Gastroesophageal sphincter (tissue), 4 donors: Measurements from ENCODE around the gene TMEM80.

- PRO-cap, result unidirectional peak, minus-strand start at chr11:569365
- RAMPAGE, long total RNA, 4 experiments, result no peak in any of the 4 experiments
Observed at GRCh38 chr11:569106-569968, 6.9 kb upstream of the PHRF1 start.

- PRO-cap, result no peak
- RAMPAGE, long total RNA, 4 experiments, result no peak in any of the 4 experiments
Observed at GRCh38 chr11:587869-588427, 11.7 kb downstream of the PHRF1 start.

DNA sequence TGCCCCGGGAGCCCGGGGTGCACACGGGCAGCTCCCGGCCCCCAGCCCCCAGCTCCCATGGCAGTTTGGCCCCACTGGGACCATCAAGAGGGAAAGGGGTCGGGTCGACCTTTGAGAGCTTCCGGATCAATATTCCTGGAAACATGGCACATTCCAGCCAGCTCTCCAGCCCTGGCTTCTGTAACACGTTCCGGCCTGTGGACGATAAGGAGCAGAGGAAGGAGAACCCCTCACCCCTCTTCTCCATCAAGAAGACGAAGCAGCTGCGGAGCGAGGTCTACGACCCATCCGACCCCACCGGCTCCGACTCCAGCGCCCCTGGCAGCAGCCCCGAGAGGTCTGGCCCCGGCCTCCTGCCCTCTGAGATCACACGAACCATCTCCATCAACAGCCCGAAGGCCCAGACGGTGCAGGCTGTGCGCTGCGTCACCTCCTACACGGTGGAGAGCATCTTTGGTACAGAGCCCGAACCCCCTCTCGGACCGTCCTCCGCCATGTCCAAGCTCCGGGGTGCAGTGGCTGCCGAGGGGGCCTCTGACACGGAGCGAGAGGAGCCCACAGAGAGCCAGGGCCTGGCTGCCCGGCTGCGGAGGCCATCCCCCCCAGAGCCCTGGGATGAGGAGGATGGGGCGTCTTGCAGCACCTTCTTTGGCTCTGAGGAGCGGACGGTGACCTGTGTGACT lies 7.9 kb downstream of the IRF7 start:
- PRO-cap, result no peak
- RAMPAGE, long total RNA, 4 experiments, result no peak in any of the 4 experiments

GRCh38 chr11:614095-614992 lies 1.4 kb downstream of the IRF7 start:
- PRO-cap, result no peak
- RAMPAGE, long total RNA, 4 experiments, result no peak in any of the 4 experiments

- PRO-cap, result no peak
- RAMPAGE, long total RNA, 4 experiments, result no peak in any of the 4 experiments
Observed at GRCh38 chr11:618576-619679, 3.2 kb upstream of the IRF7 start.

- PRO-cap, result bidirectional peak, plus-strand start at chr11:695802, minus-strand start at chr11:695594; bidirectional peak, plus-strand start at chr11:696247, minus-strand start at chr11:696246
- RAMPAGE, long total RNA, 4 experiments, result start-site peak on the plus strand in 4 of 4 experiments, at chr11:695793-695817 at its widest, 70 to 195 reads per replicate
Observed at GRCh38 chr11:695473-696423, at the start of gene TMEM80. TMEM80 (plus strand) TSS chr11:695816.

GRCh38 chr11:706465-706849 lies 426 bp downstream of the EPS8L2 start:
- PRO-cap, result bidirectional peak, plus-strand start at chr11:706616, minus-strand start at chr11:706519
- RAMPAGE, long total RNA, 4 experiments, result start-site peak on the plus strand in 3 of 4 experiments, at chr11:706574-706646 at its widest, 7 to 37 reads per replicate

GRCh38 chr11:712693-713196 lies 6.7 kb downstream of the EPS8L2 start:
- PRO-cap, result no peak
- RAMPAGE, long total RNA, 4 experiments, result no peak in any of the 4 experiments

DNA sequence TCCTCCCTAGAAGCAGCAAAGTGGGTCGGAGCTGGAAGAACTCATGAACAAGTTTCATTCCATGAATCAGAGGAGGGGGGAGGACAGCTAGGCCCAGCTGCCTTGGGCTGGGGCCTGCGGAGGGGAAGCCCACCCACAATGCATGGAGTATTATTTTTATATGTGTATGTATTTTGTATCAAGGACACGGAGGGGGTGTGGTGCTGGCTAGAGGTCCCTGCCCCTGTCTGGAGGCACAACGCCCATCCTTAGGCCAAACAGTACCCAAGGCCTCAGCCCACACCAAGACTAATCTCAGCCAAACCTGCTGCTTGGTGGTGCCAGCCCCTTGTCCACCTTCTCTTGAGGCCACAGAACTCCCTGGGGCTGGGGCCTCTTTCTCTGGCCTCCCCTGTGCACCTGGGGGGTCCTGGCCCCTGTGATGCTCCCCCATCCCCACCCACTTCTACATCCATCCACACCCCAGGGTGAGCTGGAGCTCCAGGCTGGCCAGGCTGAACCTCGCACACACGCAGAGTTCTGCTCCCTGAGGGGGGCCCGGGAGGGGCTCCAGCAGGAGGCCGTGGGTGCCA lies 20.3 kb upstream of the TALDO1 start:
- PRO-cap, result no peak
- RAMPAGE, long total RNA, 4 experiments, result no peak in any of the 4 experiments

DNA sequence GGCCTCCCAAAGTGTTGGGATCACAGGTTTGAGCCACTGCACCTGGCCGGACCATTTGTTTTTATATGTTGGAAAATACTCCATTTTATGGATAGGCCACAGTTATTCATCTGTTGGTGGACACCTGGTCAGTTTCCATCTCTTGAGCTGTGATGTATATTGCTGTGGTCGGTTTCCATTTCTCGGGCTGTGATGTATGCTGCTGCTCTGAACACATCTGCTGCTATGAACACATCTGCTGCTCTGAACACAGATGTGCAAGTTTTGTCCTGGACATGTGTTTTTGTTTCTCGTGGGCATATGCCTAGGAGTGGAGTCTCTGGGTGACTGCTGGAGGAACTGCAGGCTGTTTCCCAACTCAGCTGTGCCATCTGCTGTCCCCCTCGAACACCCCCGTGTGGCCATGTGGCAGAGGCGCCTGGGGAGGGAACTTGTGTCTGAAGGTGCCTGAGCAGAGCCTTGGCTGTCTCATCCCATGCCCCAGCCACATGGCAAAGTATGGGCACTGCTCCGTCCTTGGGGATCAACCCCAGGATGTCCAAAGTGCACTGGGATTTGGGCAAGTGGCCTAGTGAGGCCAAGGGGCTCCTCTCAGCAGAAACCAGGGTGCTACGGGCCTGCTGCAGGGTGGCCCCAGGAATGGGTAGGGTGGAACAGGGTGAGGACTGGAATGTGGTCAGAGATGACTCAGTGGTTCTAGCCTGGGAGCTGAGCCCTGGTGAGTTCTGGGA lies 14.9 kb downstream of the GATD1 start:
- PRO-cap, result no peak
- RAMPAGE, long total RNA, 4 experiments, result no peak in any of the 4 experiments

DNA sequence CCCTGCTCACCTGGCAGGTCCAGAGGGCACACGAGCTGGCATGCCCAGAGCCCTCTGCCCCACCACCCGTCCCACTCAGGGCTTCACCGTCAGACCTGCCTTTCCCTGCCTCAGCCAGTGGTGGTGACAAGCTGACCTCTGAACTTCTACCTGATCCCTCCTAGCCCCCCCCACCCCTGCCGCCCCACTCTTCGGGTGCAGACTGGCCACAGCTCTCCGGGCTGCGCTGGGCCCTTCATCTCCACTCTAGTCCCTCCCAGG lies 1.4 kb downstream of the SLC25A22 start:
- PRO-cap, result no peak
- RAMPAGE, long total RNA, 4 experiments, result no peak in any of the 4 experiments

GRCh38 chr11:825858-826601 lies 1.7 kb upstream of the CRACR2B start:
- PRO-cap, result no peak
- RAMPAGE, long total RNA, 4 experiments, result start-site peak on the plus strand in 1 of 4 experiments, at chr11:826154-826164 at its widest, 8 reads per replicate

DNA sequence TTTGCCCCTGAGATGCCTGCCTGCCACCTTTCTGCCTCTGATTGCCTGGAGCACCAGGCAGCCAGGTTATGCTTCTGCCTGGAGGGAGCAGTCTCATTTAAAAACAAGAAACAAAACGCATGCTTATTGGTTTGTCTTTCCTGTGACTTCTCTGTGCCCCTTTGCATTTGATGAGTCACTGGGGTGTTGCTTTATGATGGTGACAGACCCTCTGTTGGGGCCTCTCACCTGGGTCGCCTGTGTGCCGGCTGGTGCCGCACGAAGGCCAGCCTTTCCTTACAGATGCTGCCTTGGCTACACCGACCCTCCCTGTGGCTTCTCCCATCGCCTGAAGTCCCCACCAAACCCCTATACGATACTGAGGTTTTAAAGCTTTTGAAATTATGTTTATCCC lies 12.3 kb downstream of the AP2A2 start:
- PRO-cap, result no peak
- RAMPAGE, long total RNA, 4 experiments, result no peak in any of the 4 experiments

- PRO-cap, result no peak
- RAMPAGE, long total RNA, 4 experiments, result no peak in any of the 4 experiments
Observed at GRCh38 chr11:975842-976256, 50.2 kb downstream of the AP2A2 start.

- PRO-cap, result no peak
- RAMPAGE, long total RNA, 4 experiments, result no peak in any of the 4 experiments
Observed at GRCh38 chr11:1005793-1006320, 30.7 kb downstream of the MUC6 start.

DNA sequence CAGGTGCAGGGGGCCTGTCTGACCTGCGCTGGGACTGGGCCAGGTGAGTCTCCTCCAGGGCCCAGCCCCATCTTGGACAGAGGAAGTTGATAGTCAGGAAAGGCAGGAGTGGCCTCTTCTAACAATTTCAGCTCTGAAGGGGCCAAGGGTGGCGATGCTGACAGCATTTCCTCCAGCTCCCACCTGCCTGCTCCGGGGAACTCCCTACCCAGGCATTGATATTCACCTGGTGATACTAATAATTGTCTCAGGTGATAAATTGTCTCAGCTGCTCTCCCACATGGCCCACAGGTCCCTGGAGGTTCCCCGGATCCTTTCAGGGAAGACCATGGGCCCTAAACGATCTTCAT lies 18.3 kb upstream of the MUC6 start:
- PRO-cap, result no peak
- RAMPAGE, long total RNA, 4 experiments, result no peak in any of the 4 experiments

DNA sequence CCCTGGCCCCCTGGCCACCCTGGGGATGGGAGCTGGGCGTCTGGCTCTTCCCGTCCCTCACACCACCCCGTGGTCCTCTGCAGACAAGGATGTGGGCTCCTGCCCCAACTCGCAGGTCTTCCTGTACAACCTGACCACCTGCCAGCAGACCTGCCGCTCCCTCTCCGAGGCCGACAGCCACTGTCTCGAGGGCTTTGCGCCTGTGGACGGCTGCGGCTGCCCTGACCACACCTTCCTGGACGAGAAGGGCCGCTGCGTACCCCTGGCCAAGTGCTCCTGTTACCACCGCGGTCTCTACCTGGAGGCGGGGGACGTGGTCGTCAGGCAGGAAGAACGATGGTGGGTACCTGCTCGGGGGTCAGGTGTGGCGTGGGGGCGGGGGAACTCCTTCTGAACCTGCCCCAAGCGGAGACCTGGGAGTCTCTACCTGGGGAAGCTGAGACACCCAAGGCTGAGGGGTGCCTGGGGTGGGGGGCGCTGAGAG lies 48.5 kb upstream of the MUC6 start:
- PRO-cap, result no peak
- RAMPAGE, long total RNA, 4 experiments, result no peak in any of the 4 experiments

DNA sequence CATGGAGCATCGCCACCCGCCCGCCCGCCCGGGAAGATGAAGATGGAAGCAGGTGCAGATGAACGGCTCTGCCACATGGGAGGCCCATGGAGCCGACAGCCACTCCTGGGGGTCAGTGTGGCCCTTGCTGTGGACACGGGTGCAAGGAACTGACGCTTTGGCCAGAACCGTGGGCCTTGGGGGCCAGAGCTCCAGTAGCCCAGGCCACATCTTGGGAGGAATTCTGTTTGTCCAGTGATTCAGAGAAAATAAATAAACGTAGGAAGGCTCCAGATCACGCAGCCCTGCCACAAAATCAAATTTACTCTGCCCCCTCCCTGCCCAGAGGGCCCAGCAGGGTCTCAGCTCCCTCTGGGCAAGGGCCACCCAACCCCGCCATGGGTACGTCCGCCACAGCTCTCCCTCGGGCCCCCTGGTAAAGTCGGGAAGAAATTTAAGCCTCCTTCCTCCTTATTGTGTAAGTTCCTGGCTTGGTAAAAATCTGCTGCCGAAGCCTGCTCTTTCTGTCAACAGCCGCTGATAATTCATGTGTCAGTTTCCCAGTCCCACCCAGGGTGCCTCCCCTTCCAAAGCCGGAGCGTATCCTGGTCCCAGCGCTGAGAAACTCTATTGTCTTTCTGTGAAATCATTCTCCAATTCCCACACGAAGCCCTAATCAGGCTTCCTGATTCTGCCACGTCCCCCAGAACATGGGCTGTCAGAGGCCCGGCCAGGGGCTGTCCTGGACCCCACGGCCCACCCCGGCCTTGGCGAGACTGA lies 6.9 kb upstream of the MUC5AC start:
- PRO-cap, result no peak
- RAMPAGE, long total RNA, 4 experiments, result no peak in any of the 4 experiments

- PRO-cap, result no peak
- RAMPAGE, long total RNA, 4 experiments, result no peak in any of the 4 experiments
Observed at GRCh38 chr11:1205003-1205506, 17.8 kb upstream of the MUC5B start.

DNA sequence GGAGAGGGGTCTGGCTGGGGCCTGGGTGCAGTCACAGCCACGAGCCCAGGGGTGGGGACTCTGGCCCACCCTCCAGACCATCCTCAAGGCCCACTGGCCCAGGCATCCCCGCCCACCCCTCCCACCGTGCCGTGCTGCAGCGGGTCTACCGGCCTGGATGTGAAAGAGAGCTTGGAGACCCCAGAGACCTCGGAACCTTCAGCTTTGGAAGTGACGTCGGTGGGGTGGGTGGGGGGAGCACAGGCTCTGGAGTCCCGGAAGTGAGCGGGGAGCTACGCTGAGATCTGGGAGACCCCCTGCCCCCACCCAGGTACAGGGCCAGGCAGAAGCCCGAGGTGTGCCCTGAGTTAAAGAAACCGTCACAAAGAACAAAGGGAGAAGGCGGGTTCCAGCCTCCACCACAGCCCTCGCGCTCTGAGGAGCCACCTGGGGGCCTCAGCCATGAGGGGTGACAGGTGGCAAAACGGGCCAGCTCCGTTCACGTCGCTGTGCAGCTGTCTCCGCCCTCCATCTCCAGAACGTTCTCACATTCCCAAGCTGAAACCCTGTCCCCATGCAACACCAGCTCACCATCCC lies 2.1 kb upstream of the MUC5B start:
- PRO-cap, result no peak
- RAMPAGE, long total RNA, 4 experiments, result no peak in any of the 4 experiments